Parietal lobe (tissue), 2 donors: Measurements from ENCODE around the genes STAMBP and ACTG2.

GRCh38 chr2:71235831-71236480 is 9.1 kb upstream of the PAIP2B start:
- RAMPAGE, long total RNA = no peak

DNA sequence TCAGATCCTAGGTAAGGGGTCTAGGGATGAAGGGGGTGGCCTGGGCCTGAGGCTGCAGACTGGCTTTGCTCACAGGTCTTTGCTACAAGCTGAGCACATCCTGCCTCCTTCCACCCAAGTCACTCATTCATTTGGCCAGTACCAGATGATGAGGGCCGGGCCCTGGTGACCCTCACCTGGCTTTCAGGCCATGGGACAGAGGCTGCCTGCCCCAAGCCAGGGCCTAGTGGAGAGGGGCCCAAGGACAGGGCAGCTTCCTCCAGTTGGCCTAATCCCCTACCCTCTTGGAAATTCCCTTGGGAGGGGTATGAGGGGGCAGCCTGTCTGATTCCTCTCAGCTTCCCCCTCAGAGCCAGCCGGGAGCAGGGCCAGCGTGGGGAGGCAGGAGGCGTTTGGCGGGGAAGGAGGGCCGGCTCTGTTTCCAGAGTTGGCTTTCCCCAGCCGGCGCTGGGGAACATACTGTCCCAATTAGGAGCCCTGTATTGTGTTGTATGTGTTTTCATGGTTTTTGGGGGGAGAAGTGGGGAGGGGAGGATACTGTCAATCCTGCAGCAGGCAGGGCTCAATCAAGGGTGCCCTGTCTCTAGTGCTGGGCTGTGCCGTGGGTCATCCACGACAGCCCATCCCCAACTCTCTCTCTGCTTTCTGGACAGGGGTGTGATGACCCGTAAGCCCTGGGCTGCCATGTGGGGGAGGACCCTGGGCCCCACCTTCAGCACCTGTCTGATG is 219.0 kb downstream of the DYSF start:
- RAMPAGE, long total RNA = no peak

GRCh38 chr2:71700601-71701554 is 234.4 kb downstream of the DYSF start:
- RAMPAGE, long total RNA = no peak

- RAMPAGE, long total RNA = no peak
These were observed 237.6 kb downstream of the DYSF start for GRCh38 chr2:71703956-71704606.

DNA sequence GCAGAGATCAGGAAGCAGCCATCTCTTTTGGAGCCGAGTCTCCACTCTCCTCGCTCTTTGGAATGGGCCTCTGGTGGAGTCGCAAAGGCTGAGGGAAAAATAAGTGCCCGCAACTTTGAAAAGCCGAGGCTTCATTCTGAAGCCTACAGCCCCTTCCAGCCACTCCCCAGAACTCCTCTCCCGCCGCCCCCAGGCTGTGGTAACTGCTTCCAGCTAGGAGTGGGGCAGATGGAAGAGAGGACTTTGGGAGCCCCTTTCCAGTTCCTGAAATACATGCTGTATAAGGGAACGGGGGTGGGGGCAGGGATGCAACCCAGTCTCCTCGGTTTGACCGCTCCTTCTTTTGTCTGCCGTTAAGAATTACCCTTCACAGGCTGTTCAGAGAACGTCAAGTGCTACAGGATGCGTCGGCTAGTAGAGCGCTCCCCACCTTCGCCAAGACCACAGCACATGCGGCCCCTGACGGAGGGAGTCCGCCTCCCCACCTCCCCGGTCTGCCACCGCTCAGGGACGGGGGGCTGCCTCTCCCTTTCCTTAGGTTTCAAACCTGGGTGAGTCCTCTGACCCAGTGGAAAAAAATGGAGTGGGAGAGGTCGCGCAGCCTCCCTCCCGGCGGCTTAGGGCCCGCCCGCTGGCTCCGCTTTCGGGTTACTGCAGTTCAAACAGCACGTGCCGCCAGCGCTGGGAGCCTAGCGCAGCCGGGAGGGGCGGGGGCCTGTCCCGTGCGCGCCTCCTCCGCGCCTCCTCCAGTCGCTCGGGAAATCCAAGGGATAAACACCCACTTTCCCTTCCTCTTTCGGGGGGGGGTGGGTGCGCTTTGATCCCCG is 4.9 kb downstream of the CYP26B1 start:
- RAMPAGE, long total RNA = no peak

DNA sequence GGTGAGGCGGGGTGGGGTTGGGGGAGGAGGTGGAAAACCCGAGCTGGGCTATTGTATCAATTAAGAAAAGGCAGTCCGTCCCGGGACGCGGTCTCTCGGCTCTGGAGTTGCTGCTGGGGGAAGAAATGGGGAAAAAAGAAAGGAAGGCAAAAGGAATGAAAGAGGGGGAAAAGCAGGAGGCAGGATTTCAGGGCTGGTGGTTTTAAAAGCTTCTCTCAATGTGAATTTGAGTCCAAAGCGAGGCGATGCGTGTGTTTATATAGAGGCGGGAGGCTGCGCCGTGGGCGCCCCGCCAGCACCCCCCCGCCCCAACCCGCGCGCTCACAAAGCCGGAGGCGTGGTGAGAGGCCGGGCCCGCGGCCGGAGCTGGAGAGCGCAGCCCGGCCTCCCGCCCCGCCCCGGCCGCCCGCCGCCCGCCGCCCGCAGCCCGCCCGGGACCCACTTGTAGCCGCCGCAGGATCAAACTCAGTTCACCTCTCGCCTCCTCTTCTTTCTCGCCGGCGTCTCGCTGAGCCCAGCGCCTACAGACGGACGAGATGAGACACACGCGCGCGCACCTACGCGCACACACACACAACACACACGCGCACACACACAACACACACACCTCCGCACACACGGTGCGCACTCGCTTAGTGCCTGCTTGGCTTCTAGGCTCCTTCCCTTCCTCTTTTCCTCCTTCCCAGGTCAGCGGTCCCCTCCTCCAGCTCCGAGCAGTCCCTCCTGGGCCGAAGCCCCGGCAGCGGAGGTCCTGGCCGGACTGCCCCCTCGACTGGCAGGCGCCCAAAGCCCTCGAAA is 1.2 kb upstream of the CYP26B1 start:
- RAMPAGE, long total RNA = no peak

- RAMPAGE, long total RNA = no peak
These were observed 329.5 kb upstream of the CYP26B1 start for GRCh38 chr2:72476703-72478009.

DNA sequence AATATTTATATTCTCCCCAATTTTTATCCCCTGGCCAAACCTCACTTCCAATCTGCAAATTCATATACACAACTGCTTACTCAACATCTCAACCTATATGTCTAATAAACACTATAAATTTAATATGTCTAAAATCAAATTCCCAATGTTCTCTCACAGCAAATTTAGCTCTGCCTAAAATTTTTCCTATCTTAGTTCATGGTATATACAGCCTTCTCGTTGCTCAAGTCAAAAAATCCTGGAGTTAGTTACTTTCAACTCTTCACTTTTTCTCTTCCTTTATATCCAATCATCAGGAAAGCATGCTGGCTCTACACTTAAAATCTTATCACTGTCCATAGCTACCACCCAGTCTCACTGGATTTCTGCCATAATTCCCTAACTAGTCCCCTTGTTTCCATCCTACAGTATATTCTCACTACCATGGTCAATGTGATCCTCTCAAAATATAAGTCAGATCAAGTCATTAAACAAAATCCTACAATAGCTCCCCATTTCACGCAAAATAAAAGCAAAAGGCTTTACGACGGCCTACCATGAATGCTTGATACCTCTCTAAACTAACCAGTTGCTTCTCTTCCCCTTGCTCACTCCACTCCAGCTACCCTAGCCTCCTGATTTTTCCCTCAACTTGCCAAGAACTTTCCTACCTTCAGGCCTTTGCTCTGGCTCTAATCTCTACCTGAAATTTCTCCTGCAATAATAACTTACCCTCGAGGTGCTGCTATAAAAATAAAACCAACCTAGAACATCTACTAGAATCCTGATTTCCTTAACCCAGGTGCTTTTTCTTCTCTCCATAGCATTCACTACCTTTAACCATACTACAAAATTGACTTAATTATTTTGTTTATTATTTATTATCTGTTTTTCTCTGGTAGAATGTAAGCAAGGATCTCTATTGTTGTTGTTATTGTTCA is 337.2 kb downstream of the EXOC6B start:
- RAMPAGE, long total RNA = no peak

DNA sequence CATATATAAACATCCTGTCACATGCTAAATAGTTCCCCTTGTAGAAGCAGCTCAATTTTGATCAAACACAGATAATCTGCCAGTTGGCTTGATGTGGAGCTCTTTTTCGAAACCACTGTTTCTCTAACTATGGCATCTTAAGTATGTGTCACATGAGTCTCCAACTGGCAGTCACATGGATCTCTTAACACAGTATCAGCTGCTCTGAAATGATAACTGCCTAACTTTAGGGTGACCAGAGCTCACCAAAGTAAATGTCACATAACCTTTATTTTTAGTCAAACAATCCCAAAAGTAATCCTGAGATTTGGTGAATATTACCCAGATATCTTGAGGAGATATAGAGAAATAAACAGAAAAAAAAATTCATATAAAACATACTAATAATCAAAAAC is 31.7 kb downstream of the EXOC6B start:
- RAMPAGE, long total RNA = no peak

DNA sequence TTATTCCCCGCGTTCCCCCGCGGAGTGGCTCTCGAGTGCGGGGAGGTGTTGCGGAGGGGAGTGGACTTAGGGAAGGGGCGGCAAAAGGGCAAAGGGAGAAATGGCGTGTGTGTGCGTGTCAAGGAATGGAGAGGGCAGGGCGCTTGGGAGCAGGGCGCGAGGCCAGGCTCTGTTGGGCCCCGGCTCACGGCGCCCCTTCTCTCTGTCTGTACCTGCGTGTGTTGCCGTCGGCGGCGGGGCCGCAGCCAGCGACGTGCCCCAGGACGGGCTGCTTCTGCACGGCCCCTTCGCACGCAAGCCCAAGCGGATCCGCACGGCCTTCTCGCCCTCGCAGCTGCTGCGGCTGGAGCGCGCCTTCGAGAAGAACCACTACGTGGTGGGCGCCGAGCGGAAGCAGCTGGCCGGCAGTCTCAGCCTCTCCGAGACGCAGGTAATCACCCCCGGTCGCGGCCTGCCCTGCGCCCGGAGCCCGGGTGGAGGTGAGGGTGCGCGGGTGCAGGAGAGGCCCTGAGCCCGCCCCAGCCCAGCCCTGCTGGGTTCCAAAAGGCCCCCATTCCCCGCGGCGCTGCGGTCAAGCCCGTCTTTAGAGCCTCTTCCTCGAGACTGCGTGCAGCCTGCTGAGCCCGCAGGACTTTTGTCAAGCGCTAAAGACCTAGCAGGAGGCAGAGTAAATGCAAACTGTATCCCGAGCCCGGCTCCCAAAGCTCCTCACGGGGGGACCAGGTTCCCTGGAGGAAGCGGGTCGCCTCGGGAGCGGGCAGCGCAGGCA is 6.9 kb downstream of the EMX1 start:
- RAMPAGE, long total RNA = no peak

DNA sequence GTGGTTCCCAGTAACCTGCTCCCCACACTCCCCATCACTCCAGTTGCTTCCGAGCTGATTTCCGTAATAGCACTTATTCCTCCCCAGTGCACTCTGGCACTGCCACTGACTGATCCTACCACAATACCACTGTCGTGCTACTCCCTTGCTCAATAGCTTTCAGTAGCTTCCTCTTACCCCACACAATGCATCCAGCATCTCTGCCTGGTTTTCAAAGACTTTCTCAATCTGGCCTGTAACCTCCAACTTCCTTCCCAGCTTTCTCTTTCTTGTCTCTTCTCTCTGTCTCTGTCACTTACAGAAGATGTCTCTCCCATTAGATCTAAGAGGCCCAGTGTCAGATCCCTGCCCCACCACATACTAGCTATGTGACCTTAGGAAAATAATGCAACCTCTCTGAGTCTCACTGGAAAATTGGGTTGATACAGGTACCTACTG is 36.8 kb downstream of the SFXN5 start:
- RAMPAGE, long total RNA = no peak

GRCh38 chr2:73110637-73111334 is 2.0 kb downstream of the RAB11FIP5 start:
- RAMPAGE, long total RNA = no peak

GRCh38 chr2:73111335-73112057 is 1.3 kb downstream of the RAB11FIP5 start:
- RAMPAGE, long total RNA = no peak

- RAMPAGE, long total RNA = no peak
These were observed 14.7 kb downstream of the CCT7 start for GRCh38 chr2:73248598-73249501.

- RAMPAGE, long total RNA = no peak
These were observed 32.7 kb downstream of the ALMS1 start for GRCh38 chr2:73418427-73418626.

DNA sequence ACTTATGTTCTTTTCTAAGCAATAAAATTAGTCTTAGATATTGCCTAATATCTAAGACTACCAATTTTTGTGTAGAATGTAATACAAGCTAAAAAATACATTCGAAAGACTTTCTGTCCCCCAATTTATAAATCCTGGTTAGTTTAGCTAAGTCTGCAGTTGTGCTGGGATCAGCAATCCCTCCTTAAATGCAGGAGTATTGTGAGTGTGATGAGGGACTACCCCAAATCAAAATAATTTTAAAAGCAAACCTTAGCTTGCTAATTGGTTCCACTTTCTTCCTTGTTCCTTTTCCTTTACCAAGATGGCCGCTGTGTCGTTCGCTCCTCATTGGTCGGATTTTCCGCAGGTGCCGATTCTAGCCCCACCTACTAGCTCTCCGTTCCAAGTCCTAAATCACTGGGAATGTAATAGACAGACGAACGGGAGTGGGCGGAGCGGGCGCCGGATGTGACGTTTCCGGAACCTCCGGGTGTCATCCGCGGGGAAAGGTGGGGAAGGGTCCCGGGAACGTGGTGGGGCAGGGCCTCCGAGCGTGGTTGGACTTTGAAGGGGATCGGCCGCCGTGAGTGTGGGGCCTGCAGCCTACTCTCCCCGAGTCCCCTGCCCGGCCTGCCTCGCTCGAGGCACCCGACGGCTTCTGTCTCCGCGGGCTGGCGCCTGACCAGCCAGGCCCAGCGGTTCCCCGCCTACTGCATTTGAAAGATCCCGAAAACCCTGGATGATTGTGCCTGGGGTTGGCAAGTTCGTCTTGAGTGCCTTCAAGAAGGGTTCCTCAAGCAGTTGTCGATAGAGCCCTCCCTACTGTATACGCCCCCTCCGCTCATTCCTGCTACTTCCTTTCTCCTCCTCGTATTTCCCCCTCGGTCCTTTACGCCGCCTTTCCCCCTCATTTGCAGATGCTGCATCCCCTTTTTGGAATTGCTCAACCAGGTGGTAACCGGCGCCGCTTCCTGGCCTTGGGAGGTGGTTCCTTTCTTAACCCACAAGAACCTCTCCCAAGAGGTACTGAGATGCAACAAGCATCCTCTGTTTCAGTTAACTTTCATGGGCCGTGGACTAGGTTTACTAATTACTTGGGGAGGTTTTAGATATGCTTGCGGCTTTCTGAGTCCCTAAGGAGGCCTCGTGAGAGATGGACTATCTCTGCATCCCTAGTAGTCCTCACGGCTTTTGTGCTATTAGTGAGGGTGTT is at the start of gene STAMBP:
Gene STAMBP (plus strand): TSS at position 456 of the 1,195 bp plus-strand sequence.
- RAMPAGE, long total RNA = no peak

DNA sequence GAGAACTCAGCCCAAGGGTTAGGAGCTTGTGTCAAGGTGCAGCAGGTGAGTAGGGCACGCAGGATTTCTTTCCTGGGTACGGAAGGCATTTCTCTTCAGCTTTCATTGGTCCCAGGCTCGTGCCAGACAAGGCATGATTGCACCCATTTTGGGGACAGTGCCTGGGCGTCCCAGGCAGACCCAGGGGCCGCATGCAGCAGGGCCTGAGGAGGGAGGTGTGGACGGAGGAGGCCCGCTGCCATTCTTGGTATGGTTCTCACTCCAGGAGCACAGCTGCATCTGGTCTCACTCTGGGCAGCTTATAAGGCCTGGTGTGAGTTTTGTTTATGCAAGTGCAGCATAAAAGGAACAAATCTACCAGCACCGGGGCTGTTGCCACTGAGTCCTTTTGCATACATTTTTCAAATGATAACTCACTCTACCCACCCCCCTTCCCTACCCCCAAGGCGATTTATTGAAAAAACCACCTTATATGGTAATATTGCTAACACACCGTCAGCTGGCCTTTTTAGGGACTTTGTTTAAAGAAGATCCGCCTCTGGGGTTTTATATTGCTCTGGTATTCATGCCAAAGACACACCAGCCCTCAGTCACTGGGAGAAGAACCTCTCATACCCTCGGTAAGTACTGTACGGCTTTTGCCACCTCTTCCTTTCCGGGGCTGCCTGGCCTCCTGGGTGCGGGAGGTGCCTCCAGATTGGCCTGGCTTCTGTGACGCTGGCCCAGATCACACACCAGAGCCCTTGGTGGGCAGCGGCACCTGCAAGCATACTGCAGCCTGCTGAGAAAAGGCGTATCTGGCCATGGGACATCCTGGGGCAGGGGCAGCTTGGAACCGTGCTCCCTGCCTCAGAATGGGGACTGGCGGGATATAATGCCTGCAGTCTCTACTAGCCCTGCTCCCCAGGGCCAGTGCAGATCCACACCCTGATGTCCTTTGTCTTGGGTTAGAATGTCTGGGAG is at the start of gene ACTG2:
Gene ACTG2 (plus strand): TSS at position 577 of the 963 bp plus-strand sequence.
- RAMPAGE, long total RNA = no peak

GRCh38 chr2:73931270-73932078 is 4.8 kb downstream of the DGUOK start:
- RAMPAGE, long total RNA = no peak

- RAMPAGE, long total RNA = no peak
These were observed 9.0 kb downstream of the DGUOK start for GRCh38 chr2:73935368-73936357.

DNA sequence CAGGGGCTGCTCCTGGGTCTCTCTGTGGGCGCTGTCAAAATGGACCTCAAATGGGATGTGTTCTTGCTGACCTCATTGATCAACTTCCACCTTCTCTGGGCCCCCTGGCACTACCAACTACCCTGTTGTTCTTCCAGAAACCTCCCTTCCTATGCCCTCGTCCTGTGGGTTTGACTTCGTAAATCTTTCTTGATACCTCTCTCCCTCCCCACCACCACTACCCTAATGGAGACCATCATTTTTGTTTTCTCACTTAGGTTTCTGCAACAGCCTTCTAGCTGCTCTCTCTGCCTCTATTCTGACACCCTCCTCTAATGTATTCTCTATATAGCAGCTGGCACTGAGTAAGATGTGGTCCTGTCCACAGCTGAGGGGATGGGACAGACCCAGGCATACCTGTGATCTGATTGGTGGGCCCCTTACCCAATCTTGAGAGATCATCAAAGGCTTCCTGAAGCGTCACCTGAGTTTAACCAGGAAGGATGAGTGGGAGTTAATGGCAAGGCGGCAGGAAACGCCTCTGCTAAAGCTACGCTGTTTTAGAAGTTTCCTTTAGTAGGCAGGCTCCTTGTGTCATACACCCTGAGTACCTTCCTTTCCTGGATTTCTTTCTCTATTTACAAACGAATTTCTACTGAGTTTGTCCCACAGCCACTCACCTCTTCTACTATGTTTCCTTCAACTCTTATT is 5.8 kb upstream of the TET3 start:
- RAMPAGE, long total RNA = no peak